Spleen (tissue), 7 donors: ENCODE measurements around the genes MRPS21, MCL1 and BNIPL.

GRCh38 chr1:150282645-150283295, 416 bp downstream of the CIART start:
- PRO-cap, 4 experiments, result peak in 1 of 4 experiments; most common plus-strand start chr1:150282764 (in 1)
- RAMPAGE, long total RNA, 4 experiments, result no peak in any of the 4 experiments

- PRO-cap, 4 experiments, result peak in 4 of 4 experiments; most common plus-strand start chr1:150293861 (in 4); most common minus-strand start chr1:150293820 (in 2)
- RAMPAGE, long total RNA, 4 experiments, result start-site peak on the plus strand in 4 of 4 experiments, at chr1:150293845-150293903 at its widest, 539 to 916 reads per replicate
Observed at GRCh38 chr1:150293356-150293985, at the start of gene MRPS21. MRPS21 (plus strand) TSS chr1:150293861.

DNA sequence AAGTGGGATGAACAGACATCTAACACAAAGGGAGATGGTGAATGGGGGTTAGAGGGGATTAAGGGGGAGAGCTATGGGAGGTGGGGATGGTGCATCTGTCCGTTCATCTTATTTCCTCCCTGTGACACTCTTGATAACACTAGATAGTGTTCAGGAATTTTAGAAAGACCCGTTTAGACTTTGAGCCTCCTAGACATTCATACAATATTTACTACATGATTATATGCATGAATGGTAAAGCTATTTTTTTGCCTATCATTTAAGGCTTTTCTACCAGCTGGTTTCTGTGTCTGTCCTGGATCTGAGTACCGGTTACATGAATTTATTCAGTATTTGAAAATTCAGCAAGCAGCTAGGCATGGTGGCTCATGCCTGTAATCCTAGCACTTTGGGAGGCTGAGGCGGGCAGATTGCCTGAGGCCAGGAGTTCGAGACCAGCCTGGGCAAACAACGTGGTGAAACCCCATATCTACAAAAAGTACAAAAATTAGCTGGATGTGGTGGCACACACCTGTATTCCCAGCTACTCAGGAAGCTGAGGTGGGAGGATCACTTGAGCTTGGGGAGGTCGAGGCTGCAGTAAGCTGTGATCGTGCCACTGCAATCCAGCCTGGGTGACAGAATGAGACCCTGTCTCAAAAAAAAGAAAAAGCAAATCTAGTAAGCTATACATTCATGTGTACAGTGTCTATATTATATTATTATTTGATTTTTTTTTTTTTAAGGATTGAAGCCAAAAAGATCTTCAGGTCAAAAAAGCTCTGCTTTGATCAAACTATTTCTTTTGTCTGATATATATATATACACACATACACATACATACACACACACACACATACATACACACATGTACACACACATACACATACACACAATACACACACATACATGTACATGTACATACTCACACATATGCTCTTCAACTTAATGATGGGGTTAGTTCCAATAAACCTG, 17.2 kb upstream of the RPRD2 start:
- PRO-cap, 4 experiments, result no peak in any of the 4 experiments
- RAMPAGE, long total RNA, 4 experiments, result no peak in any of the 4 experiments

GRCh38 chr1:150476926-150477621, 10.1 kb upstream of the TARS2 start:
- PRO-cap, 4 experiments, result no peak in any of the 4 experiments
- RAMPAGE, long total RNA, 4 experiments, result no peak in any of the 4 experiments

GRCh38 chr1:150550070-150550583, 919 bp downstream of the ADAMTSL4 start:
- PRO-cap, 4 experiments, result peak in 1 of 4 experiments; most common minus-strand start chr1:150550425 (in 1)
- RAMPAGE, long total RNA, 4 experiments, result no peak in any of the 4 experiments

DNA sequence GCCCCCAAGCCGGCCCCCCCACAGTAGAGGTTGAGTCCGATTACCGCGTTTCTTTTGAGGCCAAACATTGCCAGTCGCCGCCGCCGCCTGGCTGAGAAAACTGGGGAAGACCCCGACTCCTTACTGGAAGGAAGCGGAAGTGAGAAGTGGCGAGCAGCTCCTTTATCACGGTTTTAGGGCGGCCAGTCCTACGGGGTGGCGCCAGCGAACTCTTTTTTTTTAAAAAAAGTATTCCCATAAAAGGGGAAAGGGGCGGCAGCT, at the start of gene MCL1:
Gene MCL1 (minus strand): TSS at position 148 of the 261 bp plus-strand sequence.
- PRO-cap, 4 experiments, result peak in 4 of 4 experiments; most common plus-strand start position 60 of the sequence (in 1); most common minus-strand start position 148 of the sequence (in 4)
- RAMPAGE, long total RNA, 4 experiments, result start-site peak on the minus strand in 4 of 4 experiments, centred at positions 132 to 138 of the sequence, 148 to 240 reads per replicate

DNA sequence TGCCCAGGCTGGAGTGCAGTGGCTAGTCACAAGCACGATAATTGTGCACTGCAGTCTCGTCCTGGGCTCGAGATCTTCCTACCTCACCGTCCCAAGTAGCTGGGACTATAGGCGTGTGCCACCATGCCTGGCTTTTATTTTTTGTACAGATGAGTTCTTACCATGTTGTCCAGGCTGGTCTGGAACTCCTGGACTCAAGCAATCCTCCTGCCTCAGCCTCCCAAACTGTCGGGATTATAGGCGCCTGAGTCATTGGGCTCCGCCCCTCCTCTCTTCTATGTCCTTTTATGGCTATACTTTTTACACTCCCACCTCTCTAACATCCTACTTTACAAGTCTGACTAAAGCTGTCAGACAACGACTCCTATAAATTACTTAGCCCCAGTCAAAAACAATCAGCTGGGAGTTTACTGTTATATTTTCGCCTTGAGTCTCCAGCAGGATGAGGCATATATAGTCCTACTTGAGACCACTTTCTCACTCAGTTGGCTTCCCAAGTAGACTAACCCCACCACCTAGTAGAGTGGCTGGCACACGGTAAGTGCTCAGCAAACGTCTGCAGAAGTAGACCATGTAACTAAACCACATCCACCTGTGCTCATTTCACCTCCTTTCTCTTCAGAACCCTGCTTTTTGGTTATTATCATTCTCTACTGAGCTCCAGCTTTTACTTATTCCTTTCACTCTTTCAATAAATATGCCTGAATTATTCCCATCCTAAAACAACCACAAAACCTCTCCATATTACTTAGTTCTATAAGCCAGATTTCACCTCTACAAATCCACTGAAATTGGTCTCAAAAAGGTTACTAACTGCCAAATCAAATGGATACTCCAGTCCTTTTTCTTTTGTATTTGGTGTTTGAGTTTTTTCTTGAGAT, 13.7 kb downstream of the ENSA start:
- PRO-cap, 4 experiments, result no peak in any of the 4 experiments
- RAMPAGE, long total RNA, 4 experiments, result no peak in any of the 4 experiments

GRCh38 chr1:150619143-150620498, 9.8 kb downstream of the ENSA start:
- PRO-cap, 4 experiments, result peak in 3 of 4 experiments; most common plus-strand start chr1:150619989 (in 3); most common minus-strand start chr1:150619933 (in 1)
- RAMPAGE, long total RNA, 4 experiments, result no peak in any of the 4 experiments

GRCh38 chr1:150621892-150623086, 7.1 kb downstream of the ENSA start:
- PRO-cap, 4 experiments, result no peak in any of the 4 experiments
- RAMPAGE, long total RNA, 4 experiments, result no peak in any of the 4 experiments

GRCh38 chr1:150753235-150753938, 12.2 kb downstream of the CTSS start:
- PRO-cap, 4 experiments, result no peak in any of the 4 experiments
- RAMPAGE, long total RNA, 4 experiments, result no peak in any of the 4 experiments

DNA sequence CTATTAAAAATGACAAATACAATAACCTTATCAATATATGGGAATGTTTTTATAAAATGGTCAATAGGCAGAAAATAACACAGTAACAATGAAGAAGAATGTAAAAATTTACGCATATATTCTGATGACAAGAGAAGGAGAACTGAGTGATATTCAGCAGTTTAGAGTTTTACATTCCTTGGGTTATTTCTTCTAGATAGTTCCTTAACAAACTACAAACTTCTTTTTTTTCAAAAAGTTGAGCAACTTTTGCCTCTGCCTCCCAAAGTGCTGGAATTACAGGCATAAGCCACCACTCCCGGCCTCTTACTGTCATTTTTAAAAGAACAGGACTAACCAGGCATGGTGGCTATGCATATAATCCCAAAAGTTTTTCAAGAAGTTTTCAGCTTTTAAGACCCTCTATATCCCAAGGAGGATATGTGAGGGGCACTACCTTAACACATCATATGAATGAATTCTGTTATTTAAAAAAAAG, 32.9 kb downstream of the ARNT start:
- PRO-cap, 4 experiments, result no peak in any of the 4 experiments
- RAMPAGE, long total RNA, 4 experiments, result no peak in any of the 4 experiments

DNA sequence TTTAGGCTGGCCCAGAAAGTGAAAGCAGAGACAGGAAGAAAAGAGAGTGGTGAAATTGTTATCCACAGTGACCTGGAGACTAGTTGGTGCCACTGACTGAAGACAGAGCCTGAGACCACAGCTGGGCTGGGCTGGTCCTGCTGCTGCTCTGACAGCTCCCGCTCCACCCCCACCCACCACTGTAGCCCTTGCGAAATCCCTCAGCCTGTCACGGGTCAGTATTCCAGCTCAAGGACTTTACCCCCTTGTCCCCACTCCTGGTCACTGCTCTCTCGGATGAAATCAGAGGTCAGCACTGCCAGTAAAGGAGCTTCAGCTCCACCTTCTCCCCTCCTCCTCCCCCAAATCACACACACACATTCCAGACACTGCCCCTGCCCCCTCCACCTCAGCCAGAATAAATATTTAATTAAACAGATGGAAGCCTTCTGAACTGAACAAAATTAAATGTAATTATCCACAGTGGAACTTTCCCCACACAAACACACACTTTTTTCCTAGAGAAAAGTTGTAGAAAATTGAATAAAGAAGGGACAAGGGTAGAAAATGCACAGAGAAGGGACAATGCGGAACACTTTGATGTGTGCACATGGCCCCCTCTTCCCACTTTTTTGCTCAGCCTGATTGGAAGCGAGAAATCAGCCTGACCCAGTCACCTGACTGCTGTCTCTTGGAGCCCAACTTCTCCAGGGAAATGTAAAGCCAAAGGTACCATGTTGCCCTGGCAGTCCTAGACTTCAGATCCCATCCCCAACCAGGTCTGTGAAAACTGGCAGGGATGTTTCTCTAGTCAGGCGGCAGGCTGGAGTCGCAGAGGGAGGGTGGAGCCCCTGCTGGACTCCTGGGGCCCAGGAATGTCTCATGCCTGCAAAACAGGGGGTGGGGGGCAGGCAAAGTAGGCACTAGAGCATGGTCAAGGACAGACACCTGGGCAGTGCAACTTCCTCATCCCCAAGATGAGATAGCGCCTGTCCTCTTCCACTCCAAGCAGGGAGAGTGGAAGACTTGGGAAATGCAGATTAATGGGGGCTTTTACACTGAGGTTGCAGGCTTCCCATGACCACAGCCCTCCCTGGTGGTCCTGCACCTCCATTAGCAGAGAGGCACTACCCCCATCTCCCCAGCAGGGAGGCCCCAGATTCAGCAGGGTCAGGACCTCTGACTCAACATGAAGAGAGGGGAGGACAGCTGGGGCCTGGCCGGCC, 3.0 kb downstream of the CERS2 start:
- PRO-cap, 4 experiments, result peak in 1 of 4 experiments; most common plus-strand start position 269 of the sequence (in 1); most common minus-strand start position 150 of the sequence (in 1)
- RAMPAGE, long total RNA, 4 experiments, result no peak in any of the 4 experiments

GRCh38 chr1:151036333-151036912, at the start of gene BNIPL:
BNIPL (plus strand) TSS chr1:151036586.
- PRO-cap, 4 experiments, result no peak in any of the 4 experiments
- RAMPAGE, long total RNA, 4 experiments, result no peak in any of the 4 experiments

- PRO-cap, 4 experiments, result no peak in any of the 4 experiments
- RAMPAGE, long total RNA, 4 experiments, result no peak in any of the 4 experiments
Observed at GRCh38 chr1:151147605-151148192, 1.3 kb upstream of the SEMA6C start.

GRCh38 chr1:151304080-151304433, 22.0 kb downstream of the ZNF687 start:
- PRO-cap, 4 experiments, result peak in 4 of 4 experiments; most common minus-strand start chr1:151304355 (in 3)
- RAMPAGE, long total RNA, 4 experiments, result no peak in any of the 4 experiments

DNA sequence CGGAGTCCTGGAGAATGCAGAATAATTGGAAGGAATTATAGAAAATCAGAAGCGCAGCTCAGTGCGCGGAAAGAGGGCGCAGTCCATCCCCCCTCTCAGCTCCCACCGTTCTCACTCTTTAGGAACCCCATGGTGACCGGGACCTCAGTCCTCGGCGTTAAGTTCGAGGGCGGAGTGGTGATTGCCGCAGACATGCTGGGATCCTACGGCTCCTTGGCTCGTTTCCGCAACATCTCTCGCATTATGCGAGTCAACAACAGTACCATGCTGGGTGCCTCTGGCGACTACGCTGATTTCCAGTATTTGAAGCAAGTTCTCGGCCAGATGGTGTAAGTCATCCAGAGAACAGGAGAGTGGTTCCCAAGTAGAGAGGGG, 473 bp downstream of the PSMB4 start:
- PRO-cap, 4 experiments, result no peak in any of the 4 experiments
- RAMPAGE, long total RNA, 4 experiments, result no peak in any of the 4 experiments

- PRO-cap, 4 experiments, result no peak in any of the 4 experiments
- RAMPAGE, long total RNA, 4 experiments, result no peak in any of the 4 experiments
Observed at GRCh38 chr1:151410148-151410809, 10.9 kb downstream of the PSMB4 start.

DNA sequence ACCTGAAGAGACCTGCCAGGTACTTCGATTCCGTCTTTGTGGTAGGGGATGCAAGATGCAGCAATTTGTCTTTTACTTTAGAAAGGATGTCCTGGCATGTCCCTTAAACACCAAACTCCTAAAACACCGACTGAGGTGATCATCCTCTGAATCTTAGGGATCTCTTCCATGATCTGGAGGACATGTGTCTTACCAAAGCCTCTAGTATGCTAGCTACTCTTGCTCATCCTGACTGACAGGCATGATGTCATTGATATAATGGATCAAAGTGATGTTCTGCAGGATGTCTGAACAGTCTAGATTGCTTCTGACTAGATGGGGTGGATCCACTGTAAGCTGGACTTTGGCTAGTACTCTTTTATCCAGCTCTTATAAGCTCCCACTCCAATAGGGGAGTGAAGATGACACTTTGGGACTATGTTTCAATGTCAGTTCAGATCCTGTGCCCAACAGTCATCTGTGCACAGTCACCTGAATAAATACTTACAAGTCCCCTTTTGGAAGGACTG, 11.3 kb upstream of the CGN start:
- PRO-cap, 4 experiments, result no peak in any of the 4 experiments
- RAMPAGE, long total RNA, 4 experiments, result no peak in any of the 4 experiments

DNA sequence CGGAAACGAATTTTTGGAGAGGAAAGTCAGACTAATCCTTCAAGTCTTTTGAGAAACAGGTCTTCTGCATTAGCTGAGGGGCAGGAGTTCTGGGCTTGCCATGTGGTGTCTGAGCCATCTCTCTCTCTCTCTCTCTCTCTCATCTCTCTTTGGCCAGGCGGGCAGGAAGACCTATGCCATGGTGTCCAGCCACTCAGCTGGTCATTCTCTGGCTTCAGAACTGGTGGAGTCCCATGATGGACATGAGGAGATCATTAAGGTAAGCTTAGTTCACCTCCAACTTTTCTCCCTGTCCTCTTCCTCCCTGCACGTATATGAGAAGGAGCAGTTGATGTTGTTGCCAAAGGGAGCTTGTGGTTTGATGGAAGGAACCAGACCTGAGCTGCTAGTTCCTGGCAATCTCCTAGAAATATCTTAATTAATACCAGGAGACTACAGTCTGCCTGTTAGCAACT, 22.3 kb downstream of the TUFT1 start:
- PRO-cap, 4 experiments, result no peak in any of the 4 experiments
- RAMPAGE, long total RNA, 4 experiments, result no peak in any of the 4 experiments

- PRO-cap, 4 experiments, result no peak in any of the 4 experiments
- RAMPAGE, long total RNA, 4 experiments, result no peak in any of the 4 experiments
Observed at GRCh38 chr1:151606361-151606882, 5.4 kb upstream of the SNX27 start.